Cardiac muscle cell (in vitro differentiated cells and primary cell): ENCODE measurements around a stretch of chr16.

GRCh38 chr16:86639545-86639927, 61.2 kb downstream of the FOXL1 start:
- RAMPAGE, long total RNA, result no peak
- RRBS, result no CpG with 5 or more reads among the region's 11 CpGs

GRCh38 chr16:86664313-86664861, 86.0 kb downstream of the FOXL1 start:
- RAMPAGE, long total RNA, result no peak
- RRBS, result no CpG with 5 or more reads among the region's 13 CpGs

- RAMPAGE, long total RNA, result no peak
These were observed 172.9 kb downstream of the FOXL1 start for GRCh38 chr16:86751248-86751578.

GRCh38 chr16:86824504-86825290, 246.3 kb downstream of the FOXL1 start:
- RAMPAGE, long total RNA, result no peak
- RRBS, result no CpG with 5 or more reads among the region's 25 CpGs

- RAMPAGE, long total RNA, result no peak
- RRBS, result no CpG with 5 or more reads among the region's 21 CpGs
These were observed 266.3 kb downstream of the FOXL1 start for GRCh38 chr16:86844580-86845147.

DNA sequence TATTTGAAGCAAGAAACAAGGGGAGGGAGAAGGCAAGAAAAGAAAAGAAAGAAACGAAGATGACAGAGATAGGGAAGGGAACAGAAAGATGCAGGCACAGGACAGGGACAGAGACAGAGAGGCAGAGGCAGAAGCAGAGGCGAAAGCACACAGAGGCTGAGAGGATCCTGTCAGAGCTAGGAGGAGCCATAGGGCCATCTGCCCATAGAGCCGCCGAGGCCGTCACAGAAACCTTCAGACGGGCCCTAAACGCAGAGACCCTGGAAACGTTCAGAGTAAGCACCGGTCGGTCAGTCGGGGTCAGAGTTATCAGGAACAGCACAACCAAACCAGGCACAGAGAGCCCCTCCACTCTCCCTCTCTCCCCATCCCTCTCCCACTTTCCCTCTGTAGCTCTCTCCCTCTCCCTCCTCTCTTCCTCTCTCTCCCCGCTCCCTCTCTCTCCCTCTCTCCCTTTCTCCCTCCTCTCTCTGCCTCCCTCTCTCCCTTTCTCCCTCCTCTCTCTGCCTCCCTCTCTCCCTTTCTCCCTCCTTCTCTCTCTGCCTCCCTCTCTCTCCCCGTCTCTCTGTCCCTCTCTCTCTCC, 139.0 kb downstream of the C16orf95 start:
- RAMPAGE, long total RNA, result no peak
- RRBS, result no CpG with 5 or more reads among the region's 13 CpGs

DNA sequence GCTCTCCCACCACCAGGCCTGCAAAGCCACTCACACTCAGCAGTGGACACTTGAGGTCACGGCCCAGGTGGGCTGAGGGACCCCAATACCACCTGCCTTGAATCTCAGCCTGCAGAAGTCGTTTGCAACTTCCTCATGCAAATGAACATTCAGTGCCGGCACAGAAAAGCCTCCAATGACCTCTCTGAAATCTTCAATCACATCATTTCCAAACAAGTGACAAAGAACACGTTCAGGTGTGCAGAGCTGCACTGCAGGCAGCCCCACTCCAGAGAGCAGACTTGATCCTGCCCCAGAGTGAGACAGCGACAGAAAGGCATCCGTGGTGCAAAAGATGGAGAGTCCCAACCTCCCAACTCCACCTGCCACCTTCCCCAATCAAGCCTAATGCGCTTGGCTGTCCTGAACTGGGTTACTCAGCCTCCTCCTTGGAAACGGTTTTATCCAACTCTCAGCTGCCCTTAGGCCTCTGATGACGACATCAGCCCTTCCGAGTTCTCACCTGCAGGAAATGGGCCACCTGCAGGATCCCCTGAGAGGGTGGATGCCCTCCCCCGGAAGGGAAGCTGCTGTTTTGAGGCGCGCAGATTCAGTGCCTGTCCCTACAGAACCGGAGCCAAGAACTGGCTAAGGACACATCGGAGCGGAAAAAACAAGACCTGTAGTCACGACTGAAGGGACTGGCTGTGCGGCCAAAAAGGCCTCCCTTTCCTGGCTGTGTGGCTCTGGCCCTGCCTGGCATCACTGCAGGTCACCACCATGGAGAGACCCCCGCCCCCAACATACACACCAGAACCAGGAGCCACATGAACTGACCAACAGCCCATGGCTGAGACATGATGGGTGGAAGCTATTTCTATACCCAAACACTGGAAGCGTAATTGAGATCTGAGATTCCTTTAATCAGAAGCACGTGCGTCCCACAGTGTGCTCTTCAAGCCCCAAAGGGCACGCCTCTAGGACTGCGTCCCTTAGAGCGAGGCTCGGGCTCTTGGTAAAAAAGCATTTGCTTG, 11.6 kb upstream of the C16orf95 start:
- RAMPAGE, long total RNA, result no peak
- RRBS, result 89% methylated on average over 4 of the region's 26 CpGs

DNA sequence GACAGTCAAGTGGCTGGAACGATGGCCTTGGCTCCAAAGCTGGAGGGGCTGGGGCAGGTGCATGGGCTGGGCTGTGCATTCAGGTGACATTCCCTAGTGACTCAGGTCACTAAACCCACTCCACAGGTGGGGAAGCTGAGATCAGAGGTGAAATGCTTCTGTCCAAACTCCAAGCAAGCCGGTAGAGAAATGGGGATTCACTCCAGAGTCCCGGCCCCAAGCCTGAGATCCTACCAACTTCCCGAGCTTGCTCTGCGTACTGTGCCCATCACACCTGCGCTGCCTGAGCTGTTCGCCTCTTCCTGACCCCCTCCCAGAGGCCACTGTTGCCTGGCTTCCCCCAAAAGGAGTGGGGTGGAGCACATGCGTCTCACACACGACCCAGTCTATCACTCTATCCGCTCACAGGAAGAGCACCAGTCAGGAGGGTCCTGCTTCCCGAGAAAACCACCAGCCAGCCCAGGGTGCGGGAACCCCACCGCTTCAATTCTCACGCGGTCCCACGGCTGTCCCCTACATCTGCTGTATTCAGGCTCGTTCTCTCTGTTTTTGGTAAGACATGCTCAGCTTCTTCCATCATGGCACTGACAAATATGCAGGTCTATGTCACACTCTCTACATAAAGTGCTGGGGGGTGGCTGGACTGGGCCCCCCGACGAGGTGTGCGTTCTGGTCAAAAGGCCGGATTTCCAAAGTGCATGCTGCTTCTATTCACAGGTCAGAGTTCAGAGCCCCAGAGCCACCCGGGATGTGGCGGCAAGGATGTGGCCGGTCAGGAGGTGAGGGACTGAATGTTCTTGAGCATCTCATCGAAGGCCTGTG, 13.5 kb upstream of the C16orf95 start:
- RAMPAGE, long total RNA, result no peak
- RRBS, result 81% methylated on average over 3 of the region's 25 CpGs

GRCh38 chr16:87342050-87342573, 24.9 kb upstream of the C16orf95 start:
- RAMPAGE, long total RNA, result no peak
- RRBS, result no CpG with 5 or more reads among the region's 8 CpGs

DNA sequence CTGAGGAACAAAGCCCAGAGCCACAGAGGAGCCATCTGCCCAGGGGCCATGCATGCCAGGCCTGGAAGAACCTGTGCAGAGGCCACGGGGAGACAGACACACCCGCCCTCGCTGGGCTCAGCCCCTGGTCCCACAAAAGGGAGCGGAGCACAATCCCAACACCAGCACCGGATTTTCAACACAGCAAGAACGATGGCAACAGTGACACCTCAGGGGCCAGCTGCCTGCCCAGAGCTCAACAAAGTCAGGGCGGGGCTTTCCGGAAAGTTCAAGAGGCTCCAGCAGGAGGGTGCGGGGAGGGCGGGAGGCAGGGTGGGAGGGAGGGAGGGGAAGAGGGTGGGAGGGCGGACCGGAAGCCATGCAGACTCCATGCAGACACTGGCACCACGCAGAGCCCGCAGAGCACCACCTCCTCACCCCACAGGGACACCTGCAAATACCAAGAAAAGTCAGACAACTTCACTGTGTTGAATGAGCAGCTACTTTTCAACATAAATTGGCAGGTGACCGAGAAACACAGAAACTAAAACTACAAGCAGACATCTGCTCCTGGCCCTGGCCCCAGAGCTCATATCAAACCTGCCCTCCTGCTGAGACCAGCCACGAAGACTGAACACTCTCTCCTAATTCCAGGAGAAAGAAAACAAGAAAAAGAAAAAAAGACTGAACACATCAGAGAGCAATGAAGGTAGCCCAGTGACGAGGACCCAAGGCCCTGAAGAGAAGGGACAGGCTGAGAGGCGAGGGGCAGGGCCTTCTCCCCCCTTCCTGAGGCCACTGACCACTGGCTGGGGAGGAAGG, 28.0 kb upstream of the C16orf95 start:
- RAMPAGE, long total RNA, result no peak
- RRBS, result 54% methylated on average over 4 of the region's 18 CpGs

DNA sequence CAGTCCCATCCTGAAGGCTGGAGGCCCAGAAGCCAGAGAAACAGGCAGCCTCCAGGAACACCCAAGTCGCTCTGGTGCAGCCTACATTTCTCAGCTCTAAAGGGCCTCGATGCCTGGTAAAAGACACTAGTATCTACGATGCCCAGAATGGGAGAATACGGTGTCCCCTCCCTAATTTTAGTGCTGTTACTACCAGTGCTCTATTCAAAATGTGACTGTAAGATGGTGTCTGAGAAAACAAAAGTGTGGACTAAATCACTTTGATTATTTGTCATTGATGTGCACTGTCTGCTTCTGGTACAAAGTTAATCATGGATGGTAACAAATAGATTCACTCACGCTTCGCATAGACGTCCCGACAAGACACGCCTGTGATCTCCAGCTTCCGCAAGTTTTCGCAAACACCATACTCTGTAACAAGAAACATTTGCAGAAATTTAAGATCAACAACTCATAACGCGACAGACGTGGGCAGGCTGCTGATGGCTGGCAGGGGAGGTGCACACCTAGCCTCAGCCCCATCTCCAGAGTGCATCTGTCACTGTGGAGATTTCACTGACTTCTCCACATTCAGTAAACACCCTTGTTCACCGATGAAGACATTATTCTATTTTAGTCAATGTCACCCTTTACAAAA, 23.5 kb downstream of the FBXO31 start:
- RAMPAGE, long total RNA, result no peak
- RRBS, result no CpG with 5 or more reads among the region's 15 CpGs

GRCh38 chr16:87411460-87411838, 19.3 kb downstream of the MAP1LC3B start:
- RAMPAGE, long total RNA, result no peak
- RRBS, result no CpG with 5 or more reads among the region's 24 CpGs

- RAMPAGE, long total RNA, result no peak
- RRBS, result no CpG with 5 or more reads among the region's 12 CpGs
These were observed 23.2 kb downstream of the MAP1LC3B start for GRCh38 chr16:87415274-87415894.

GRCh38 chr16:87464212-87465367, 28.2 kb downstream of the ZCCHC14 start:
- RAMPAGE, long total RNA, result no peak
- RRBS, result no CpG with 5 or more reads among the region's 24 CpGs

- RAMPAGE, long total RNA, result no peak
- RRBS, result no CpG with 5 or more reads among the region's 32 CpGs
These were observed 2.5 kb downstream of the ZCCHC14 start for GRCh38 chr16:87490090-87491024.

- RAMPAGE, long total RNA, result no peak
- RRBS, result 7% methylated on average over 5 of the region's 43 CpGs
These were observed 48.5 kb upstream of the ZCCHC14 start for GRCh38 chr16:87540958-87541993.

DNA sequence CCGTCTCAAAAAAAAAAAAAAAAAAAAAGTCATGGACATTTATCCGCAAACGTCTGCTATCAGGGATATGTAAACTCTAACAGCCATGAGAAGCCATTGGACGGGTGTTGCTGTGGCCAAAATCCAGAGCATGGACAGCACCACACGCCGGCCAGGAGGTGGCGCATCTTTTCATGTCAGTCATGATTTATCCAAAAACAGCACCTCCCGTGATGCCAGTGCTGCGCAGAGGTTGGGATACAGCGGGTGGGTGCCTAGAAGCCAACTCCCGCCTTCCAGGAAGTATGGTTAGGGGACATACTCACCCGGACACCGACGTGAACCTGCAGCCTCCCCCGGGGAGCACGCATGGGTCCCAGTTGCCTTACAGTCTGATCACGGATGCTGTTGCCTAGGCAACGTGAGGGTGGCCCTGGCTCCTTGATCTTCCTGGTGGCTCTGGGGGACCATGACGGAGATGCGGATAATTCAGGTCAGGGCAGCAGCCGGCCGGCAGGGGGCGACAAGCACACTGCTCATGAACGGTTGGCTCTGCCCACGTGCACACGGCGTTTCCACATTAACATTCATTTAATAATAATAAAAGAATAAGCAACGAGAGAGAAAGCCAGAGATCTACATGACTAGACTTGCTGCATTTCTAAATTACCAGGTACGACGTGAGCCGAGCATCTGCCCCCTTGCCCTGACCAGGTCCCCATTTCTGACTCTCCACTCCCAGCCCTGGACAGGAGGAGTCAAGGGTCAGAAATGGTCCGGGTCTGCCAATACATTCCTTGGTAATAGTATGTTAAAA, 12.0 kb upstream of the KLHDC4 start:
- RAMPAGE, long total RNA, result no peak
- RRBS, result no CpG with 5 or more reads among the region's 32 CpGs

DNA sequence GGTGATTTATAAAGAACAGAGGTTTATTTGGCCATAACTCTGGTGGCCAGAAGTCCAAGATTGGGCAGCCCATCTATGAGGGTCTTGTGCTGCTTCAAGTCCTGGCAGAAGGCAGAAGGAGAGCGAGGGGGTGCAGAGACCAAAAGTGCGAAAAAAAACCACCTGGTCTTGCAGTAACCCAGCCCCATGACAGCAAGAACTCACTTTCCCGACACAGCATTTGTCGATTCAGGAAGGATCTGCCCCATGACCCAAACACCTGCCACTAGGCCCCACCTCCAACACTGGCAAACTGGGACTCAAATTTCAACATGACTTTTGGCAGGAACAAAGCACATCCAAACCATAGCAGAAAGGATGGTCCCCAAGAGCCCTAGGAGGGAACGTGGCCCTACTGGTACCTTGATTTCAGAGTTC, 34.7 kb upstream of the KLHDC4 start:
- RAMPAGE, long total RNA, result no peak
- RRBS, result no CpG with 5 or more reads among the region's 5 CpGs

DNA sequence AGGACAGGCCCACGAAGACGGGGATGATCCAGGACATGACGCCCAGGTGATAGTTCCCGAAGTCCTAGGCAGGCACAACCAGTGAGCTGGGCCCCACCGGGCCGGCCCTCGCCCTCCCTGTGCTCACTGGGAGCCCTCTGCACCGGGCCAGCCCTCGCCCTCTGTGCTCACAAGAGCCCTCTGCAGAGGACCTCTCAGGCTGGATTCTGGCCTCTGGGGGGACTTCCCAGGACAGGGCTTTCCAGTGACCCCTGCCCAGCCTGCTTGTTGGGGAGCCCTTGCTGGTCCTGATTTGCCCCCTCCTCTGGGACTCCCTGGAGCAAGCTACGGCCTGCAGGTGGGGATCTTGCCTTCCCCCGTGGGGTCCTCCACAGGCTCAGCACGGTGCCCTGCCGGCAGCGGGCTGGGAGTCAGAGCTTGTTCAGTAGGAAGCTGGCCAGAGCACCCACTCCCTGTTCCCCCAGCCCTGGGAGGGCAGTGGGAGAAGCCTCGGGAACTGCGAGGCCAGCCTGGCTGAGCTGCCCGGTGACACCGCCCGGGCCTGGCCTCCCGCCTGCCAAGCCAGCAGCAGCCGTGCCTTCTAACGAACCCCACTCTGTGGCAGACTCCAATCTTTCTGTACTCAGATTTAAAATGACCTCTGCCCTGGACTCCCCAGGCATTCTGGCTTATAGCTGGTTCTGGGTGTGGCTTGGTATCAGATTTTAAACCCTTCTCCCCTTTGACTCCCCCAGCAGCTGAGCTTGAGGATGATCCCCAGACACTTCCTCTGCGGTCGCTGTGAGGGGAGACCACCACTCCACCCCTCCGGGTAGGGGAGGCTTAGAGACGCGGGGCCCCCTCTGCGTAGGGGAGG, 30.3 kb downstream of the SLC7A5 start:
- RAMPAGE, long total RNA, result no peak
- RRBS, result 95% methylated on average over 6 of the region's 28 CpGs

DNA sequence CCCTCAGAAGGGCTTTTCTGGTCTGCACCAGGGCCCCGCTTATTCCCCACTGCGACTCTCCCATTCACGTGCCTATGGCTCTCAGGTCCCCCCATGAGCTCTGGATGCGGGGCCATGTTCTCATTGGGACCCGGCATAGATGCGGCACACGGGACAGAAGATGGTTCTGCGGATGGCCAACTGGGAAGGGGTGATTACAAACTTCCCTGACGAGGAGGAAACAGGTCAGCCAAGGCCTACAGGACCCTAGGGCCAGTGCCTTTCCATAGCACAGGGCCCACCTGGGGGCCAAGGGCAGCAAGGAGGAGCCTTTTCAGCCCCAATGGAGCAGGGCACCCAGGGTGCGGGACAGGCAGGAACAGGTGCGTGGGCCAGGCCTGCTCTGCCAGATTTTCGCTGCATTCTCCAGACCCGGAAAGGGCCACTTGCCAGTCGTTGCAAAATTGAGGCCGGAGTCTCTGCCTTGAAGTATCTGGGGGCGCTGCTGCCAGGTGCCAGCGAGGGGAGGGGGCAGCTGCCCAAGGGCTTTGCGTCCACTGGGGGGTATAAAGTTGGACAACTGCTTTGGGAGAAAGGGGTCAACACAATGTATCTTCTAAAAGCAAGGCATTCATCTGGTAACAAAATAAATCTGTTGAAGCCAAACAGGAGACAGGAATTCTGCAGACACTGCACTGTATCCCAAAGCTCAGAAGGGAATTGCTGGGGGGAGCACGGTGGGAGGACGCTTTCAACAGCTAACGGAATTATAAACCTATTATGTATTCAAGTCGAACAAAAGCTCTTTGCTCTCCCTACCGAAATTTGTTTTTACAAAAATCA, 20.4 kb downstream of the SLC7A5 start:
- RAMPAGE, long total RNA, result no peak
- RRBS, result no CpG with 5 or more reads among the region's 23 CpGs